OCI-LY7 (cell line): ENCODE measurements around a stretch of chr6.

DNA sequence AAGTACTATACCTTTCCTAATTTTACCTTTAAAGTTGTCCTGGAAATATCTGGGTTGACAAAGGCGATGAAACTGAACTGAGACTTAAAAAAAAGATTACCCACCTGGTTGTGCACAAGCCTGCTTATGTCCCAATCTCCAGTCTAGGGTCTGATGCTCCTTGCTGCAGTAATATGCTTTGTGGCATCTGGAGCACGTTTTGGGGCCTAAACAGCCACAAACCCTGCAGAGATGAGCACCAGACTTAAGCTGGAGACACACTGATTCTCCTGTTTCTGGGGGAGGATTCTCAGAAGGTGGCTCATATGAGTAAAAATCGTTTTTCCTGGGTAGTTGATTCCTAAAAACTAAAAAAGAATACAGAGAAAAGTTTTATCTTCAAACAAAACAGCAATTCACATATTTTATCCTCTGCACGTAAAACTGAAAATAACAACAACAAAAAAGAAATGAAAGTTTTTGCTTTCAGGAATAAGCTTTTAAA, 994 bp downstream of the PDCD2 start:
- PRO-cap = no peak
- RAMPAGE, long total RNA = no peak